ENCODE results near the genes TNFRSF21, GLYATL3, DEFB110 and MCM3.

DNA sequence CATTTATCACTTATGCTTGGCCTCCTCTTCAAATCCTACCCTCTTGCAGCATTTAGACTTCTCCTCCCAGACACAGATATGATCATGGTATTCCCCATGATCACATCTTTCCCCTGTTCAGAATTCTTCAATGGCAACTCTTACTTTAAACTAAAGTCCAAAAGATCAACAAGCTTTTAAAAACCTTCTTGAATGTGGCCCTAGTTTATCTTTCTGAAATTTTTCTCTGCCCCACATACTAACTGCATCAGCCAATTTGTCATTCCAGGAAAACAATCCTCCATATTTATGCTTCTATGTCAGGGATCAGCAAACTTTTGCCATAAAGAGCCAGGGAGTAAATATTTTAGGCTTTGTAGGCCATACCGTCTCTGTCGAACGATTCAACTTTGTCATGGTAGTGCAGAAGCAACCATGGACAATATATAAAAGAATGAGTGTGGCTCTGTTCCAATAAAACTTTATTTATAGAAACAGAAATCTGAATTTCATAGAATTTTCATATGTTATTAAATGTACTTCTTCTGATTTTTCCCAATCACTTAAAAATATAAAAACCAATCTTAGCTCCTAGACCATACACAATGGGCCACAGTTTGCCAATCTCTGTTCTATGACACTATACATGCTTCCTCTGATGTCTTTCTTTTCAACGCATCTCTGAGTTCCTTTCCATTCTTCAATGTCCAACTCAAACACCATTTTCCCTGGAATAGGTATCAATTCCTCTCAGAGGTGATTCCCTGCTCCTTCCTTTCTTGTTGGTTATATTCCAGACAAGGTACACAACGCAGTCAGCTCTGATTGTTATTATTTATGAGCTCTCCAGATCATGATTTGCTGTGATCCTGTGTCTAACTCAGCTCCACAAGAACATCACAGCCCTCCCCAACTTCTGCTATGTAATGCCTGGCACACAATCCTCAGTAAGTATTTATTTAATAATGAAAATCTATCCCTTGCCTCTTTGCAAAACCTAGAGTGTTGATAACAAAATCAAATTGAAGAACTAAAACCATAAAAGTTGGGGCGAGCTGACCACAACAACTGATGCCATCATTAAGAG is 115.6 kb downstream of the RCAN2 start:
- PRO-cap = no peak
- RAMPAGE, long total RNA = no peak
- RRBS = no CpG with 5 or more reads among the region's 6 CpGs

GRCh38 chr6:46376582-46377005 is 114.7 kb downstream of the RCAN2 start:
- PRO-cap = no peak
- RAMPAGE, long total RNA = no peak
- RRBS = no CpG with 5 or more reads among the region's 6 CpGs

- PRO-cap = no peak
- RAMPAGE, long total RNA = no peak
- RRBS = no CpG with 5 or more reads among the region's 5 CpGs
Observed at GRCh38 chr6:46427608-46428224, 63.5 kb downstream of the RCAN2 start.

DNA sequence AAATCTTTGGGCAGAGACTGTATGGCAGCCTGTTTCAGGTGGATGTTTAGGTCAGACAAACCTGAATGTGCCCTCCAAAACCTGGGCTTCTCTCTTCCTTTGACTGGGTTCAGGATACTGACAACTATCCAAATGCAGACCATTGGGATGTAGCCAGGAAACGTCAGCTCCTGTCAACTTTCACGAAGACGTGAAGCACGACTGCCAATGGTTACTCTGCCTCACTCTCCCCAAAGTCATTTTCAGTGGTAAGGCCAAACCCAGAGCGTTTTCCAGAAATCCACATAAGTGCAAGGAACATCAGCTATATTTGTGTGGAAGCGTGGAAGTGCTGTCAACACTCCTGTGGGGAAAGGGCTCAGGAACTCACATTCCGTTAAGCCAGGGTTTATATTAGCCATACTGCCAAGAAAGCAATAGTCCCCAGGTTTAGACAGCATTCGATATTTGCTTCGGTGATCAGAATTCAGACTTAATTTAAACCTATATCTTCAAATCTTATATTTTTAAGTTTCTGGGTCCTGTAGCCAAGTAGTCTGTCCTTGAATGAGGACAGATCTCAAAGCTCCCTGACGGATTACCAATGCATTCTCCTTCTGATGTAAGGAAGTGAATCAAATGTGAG is 20.2 kb upstream of the RCAN2 start:
- PRO-cap = no peak
- RAMPAGE, long total RNA = no peak
- RRBS = no CpG with 5 or more reads among the region's 10 CpGs

DNA sequence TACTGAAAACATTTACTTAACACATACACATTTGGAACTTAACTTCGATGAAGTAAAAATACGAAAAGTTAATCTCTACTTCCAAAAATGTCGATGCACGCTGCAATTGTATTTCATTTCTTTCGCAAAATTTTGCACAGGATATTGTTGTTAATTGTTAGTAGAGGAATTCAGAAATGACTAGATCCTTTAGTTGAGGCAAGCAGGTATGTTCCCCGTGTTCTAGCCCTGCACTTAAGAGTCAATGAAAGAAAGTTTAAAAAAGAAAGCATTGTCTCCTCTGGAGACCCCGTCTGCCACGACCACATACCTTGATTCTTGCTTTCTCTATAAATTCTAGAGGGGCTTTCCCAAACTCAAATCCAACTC is 538 bp downstream of the CYP39A1 start:
- PRO-cap = no peak
- RAMPAGE, long total RNA = no peak
- RRBS = no CpG with 5 or more reads among the region's 8 CpGs

- PRO-cap = no peak
- RAMPAGE, long total RNA = no peak
- RRBS = no CpG with 5 or more reads among the region's 8 CpGs
Observed at GRCh38 chr6:46873047-46873762, 48.5 kb downstream of the ADGRF5 start.

- PRO-cap = no peak
- RAMPAGE, long total RNA = no peak
- RRBS = no CpG with 5 or more reads among the region's 7 CpGs
Observed at GRCh38 chr6:47116379-47116978, 74.3 kb upstream of the ADGRF1 start.

GRCh38 chr6:47117116-47117832 is 75.1 kb upstream of the ADGRF1 start:
- PRO-cap = no peak
- RAMPAGE, long total RNA = no peak
- RRBS = no CpG with 5 or more reads among the region's 7 CpGs

GRCh38 chr6:47285649-47286742 is 23.7 kb downstream of the TNFRSF21 start:
- PRO-cap = no peak
- RAMPAGE, long total RNA = no peak
- RRBS = no CpG with 5 or more reads among the region's 19 CpGs

DNA sequence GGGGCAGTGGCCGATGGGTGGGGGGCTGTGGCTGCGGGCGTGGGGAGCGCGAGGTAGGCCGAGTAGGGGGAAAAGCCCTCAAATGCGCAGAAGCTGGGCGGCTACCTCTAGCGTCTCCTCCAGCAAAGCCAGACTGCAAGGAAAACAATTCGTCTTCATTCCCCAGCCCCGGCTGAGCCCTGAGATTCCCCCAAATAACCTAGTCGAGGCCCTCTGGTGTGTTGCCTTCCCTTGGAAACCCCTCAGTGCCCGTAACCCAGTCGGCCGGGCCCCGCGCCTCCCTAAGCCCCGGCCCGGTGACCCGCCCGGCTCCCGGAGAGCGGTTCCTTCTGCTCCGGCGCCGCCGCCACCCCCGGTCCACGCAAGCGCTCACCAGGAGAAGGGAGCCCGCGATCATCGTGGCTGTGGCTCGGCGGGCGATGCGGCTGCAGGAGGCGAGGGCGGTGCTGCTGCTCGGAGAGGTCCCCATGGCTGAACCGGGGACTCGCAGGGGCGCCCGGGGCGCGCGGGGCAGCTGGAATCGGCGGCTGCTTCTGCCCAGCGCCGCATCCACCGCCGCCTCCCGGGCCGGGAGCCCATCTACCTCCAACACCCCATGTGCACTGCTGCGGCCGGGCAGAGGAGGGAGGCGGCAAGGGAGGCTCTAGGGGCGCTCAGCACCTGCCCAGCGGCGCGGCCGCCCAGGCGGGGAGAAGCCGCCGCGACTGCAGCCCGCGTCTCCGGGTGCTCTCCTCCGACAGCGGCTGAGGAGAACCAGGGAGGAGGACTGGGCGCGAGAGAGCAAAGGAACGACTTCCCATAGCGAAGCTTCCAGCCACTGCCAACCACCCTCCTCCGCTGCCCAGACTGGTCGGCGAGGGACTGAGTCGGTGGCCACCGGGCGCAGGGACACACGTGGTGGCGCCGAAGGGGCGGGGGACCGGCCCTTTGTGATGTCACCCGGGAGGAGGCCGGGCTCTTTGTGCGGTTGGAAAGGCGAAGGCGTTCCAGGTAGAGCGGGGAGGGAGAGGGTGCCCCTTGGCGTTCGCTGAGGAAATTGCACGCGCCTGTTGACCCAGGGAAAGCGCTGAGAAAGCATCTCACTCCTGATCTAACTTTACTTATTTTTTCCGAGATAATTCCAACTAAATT is at the start of gene TNFRSF21:
TNFRSF21 (minus strand) TSS at position 863 of the 1,131 bp plus-strand sequence.
- PRO-cap = unidirectional peak, minus-strand start at position 848 of the sequence
- RAMPAGE, long total RNA = no peak
- RRBS = 2% methylated on average over 35 of the region's 99 CpGs

GRCh38 chr6:47592489-47593307 is 105.7 kb upstream of the ADGRF4 start:
- PRO-cap = no peak
- RAMPAGE, long total RNA = no peak
- RRBS = no CpG with 5 or more reads among the region's 3 CpGs

- PRO-cap = no peak
- RAMPAGE, long total RNA = no peak
- RRBS = no CpG with 5 or more reads among the region's 1 CpG
Observed at GRCh38 chr6:48357268-48357601, 246.2 kb upstream of the PTCHD4 start.

- PRO-cap = no peak
- RAMPAGE, long total RNA = no peak
Observed at GRCh38 chr6:48715271-48715681, 604.3 kb upstream of the PTCHD4 start.

- PRO-cap = unidirectional peak, plus-strand start at chr6:49462384
- RAMPAGE, long total RNA = no peak
- RRBS = no CpG with 5 or more reads among the region's 5 CpGs
Observed at GRCh38 chr6:49461859-49462481, 1.1 kb downstream of the MMUT start.

GRCh38 chr6:49499714-49500177 is at the start of gene GLYATL3:
GLYATL3 (plus strand) TSS chr6:49499923.
- PRO-cap = no peak
- RAMPAGE, long total RNA = no peak
- RRBS = no CpG with 5 or more reads among the region's 2 CpGs

- PRO-cap = no peak
- RAMPAGE, long total RNA = no peak
- RRBS = no CpG with 5 or more reads among the region's 6 CpGs
Observed at GRCh38 chr6:49635777-49636659, 621 bp downstream of the RHAG start.

DNA sequence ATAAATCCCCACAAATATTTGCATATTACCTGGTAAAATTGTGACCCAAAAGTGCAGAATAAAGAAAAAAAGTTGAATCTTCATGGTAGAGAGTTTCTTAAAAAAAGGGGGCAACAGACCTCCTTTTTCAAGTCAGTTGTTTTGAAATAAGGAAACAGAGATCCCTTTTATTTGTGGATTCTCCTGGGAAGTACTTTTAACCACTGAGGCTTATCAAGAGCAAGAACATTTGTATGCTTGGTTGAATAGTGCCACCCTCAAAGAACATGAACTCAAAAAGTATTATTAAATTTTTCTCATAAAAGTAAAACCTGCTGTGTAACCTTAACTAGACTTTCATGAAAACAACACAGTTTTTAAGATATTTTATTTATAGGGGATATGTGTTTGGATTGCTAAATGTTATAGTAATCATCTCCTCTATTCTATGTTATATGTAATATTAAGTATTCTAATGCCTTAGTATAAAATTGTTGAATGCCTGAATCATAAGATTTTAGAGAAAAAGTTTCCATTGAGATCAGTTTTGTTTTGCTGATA is at the start of gene DEFB110:
DEFB110 (minus strand) TSS at position 143 of the 540 bp plus-strand sequence.
- PRO-cap = no peak
- RAMPAGE, long total RNA = no peak

DNA sequence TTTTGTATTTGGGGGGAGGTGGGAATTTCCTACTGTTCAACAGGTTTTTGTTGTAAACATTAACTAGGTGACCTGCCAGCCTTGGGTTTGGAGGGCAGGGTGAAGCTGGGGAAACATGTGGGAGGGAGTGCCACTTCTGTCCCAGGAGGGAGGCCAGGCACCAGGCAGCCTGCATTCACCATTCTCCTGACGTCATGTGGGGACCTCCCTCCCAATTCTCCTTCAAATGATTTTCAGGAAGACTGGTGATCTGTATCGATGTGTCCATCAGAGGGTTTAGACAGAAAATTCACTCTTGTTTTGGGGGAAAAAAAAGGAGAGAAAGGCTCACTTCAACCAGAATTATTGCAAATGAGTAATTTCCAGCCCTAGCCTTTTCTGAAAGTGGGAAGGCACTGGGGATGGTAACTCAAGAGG is 37.9 kb upstream of the PKHD1 start:
- PRO-cap = no peak
- RAMPAGE, long total RNA = no peak
- RRBS = no CpG with 5 or more reads among the region's 2 CpGs

DNA sequence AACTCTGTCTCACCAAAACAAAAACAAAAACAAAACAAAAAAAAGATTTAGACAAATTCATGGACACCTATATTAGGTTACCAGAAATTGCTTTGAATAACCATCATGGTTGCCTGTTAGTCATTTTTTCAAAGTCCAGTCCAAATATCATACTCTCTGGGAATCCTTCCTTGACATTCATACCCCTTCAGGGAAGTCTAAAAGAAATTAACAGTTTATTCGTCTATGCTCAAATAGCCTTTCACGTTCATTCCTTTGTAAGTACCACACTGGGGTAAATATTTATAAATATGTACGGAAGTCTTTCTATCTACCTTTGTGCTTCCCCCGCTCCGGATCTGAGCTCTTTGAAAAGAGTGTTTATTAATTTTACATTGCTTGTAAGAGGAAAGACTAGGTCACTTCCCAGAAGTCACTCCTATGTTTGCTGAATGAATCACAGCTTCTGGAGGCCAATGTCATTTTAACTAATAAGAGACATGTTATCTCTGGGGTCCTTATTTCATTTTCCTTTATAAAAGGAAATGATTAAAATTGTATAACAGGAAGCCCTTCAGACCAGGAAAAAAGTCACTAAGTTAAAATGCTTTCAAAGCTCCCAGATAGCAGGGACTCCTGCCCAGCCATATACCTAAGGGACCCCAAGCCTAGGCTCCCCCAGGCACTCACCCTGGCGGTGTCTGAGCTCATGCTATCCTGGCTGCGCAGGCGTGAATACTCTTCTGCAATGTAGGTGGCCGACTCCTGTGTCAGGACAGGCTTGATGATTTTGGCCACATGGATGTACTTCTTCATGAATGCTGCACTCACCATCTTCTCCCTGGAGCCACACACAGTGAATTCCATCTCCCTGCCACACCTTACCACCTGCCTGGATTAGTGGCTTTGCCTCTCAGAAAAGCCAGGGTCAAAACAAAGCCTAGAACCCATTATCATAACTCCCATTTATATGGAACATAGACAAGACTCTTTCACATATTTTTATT is 12.6 kb downstream of the MCM3 start:
- PRO-cap = no peak
- RAMPAGE, long total RNA = no peak
- RRBS = no CpG with 5 or more reads among the region's 9 CpGs

- PRO-cap = no peak
- RAMPAGE, long total RNA = no peak
- RRBS = 2% methylated on average over 16 of the region's 69 CpGs
Observed at GRCh38 chr6:52283965-52285213, at the start of gene MCM3. MCM3 (minus strand) TSS chr6:52284742.

All from lung (tissue), 4 donors.